Fibroblast of the aortic adventitia (primary cell): ENCODE measurements around a stretch of chr18.

- CAGE, long polyA plus RNA: no peak
Observed at GRCh38 chr18:23458847-23459155, 5.7 kb downstream of the RIOK3 start.

- CAGE, long polyA plus RNA: no peak
Observed at GRCh38 chr18:23495611-23496308, 7.6 kb upstream of the RMC1 start.

DNA sequence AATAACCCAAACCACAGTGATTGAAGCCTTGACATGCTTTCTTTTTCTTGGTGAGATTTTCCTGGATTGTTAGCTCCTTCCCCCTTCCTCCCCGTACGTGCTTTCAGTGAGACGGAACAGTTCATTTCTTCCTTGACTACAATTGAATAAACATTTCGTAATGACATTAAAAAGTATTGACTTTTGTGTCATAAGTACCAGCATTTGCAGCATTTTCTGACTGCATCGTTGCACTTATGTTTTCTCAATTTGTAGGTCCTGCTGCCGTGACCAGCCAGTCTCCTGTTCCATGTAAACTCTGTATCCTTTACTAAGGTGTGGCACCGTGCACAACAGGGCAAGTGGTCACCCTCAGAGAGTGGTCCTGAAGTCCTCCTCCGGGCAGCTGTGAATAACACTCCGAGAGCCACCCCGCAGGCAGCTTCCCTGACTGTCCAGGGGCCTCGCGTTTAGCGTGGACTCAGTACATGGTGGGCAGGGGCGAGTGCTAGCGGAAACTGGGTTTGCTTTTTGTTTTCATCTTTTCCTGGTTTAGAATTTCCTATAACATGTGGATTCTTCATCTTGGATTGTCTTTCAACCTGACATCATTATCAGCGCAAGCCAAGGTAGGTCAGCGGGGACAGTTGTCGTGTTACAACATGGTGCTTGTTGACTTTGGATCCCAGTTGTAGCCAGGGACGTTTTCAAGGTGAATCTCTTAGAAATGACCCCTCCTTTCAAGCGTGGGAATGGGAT lies 20.7 kb downstream of the RMC1 start:
- CAGE, long polyA plus RNA: no peak

DNA sequence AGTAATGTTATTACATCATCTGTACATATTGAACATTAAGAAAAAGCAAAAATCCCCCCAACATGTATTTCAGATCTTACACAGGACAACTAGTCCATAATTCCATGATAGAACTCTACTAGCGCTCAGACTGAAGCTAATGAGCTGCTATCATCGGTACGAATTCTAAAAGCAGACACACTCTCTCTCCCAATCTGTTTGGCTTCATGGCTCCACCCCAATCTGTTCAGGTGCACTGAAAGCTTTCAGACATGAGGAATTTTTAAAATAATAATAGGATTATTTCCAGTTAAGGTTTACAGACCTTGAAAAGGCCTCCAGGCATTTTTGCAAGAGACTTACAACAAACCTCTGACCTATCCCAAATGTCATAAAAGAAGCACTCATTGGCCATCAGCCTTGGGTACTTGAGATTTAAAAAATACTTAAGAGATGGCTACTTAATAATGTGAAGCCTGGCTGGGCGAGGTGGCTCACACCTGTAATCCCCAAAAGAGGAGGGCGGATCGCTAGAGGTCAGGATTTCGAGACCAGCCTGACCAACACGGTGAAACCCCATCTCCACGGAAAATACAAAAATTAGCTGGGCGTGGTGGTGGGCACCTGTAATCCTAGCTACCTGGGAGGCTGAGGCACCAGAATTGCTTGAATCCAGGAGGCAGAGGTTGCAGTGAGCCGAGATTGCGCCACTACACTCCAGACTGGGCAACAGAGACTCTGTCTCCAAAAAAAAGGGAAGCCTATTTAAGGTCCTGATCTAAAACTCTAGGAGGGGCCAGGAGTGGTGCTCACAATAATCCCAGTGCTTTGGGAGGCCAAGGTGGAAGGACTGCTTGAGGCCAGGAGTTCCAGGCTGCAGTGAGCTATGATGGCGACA lies 1.9 kb downstream of the NPC1 start:
- CAGE, long polyA plus RNA: no peak

DNA sequence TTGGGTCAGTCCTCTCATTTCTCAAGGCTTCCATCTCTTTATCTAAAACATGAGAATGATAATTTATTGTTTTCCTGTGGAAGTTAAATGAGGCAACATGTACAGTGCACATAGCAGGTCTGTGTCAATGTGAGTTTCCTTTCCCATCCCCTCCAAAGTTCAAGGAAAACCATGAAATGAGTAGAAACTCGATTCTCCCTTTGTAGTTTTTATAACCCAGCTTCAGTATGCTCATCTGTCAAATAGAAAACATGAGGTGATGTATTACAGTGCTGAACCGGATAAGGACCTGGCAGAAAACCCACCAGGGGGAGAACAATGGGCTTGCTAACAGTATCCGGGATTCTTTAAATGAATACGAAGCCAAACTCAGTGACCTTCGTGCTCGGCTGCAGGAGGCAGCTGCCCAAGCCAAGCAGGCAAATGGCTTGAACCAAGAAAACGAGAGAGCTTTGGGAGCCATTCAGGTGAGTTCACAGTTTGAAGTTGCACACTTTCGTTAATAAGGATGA lies 113.6 kb upstream of the TTC39C start:
- CAGE, long polyA plus RNA: no peak

GRCh38 chr18:23919631-23920446 lies 94.7 kb upstream of the TTC39C start:
- CAGE, long polyA plus RNA: no peak

- CAGE, long polyA plus RNA: no peak
Observed at GRCh38 chr18:23936347-23936705, 78.2 kb upstream of the TTC39C start.

GRCh38 chr18:23958042-23958595 lies 56.4 kb upstream of the TTC39C start:
- CAGE, long polyA plus RNA: no peak

GRCh38 chr18:23964519-23964822 lies 50.1 kb upstream of the TTC39C start:
- CAGE, long polyA plus RNA: no peak

- CAGE, long polyA plus RNA: no peak
Observed at GRCh38 chr18:23982316-23983067, 32.1 kb upstream of the TTC39C start.

DNA sequence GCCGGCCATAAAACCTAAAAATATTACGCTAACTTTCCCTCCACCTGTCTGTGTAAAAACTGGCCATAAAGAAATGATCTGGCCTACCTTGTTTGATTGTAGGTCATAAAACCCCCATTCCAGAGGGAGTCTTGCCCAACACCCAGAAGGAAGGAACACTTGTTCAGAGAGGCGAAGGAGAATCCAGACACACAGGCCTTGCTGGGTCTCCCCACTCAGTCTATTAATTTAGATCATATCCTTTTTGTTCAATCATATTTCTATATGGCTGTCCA lies 344.7 kb downstream of the HRH4 start:
- CAGE, long polyA plus RNA: no peak

DNA sequence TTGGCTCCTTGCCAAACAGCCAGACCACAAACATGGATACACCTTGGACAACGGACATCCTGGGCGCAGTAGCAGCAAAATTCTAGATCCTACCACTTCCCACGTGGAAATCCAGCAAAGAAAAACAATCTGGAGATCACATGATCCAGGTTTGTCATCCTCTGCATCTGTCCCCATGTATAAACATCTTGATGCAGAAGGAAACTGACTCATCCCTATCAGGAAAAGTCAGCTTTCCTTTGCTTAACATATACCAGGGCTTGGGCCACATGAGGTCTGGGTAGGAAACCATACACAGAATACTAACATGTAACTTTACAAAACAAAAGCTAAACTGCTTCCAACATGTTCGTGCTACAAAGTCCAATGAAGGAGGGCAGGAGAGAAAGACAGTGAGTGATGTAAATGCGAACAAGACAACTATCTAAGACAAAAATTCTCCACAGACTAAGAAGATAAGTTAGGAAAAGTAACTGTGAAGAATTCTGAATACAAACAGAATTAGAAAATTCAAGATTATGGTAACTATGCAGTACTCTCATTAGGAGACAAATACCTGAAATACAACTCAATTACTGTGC lies 52.9 kb downstream of the ZNF521 start:
- CAGE, long polyA plus RNA: no peak

- CAGE, long polyA plus RNA: no peak
Observed at GRCh38 chr18:25348806-25349023, 3.3 kb downstream of the ZNF521 start.

GRCh38 chr18:26460549-26461140 lies 87.7 kb downstream of the KCTD1 start:
- CAGE, long polyA plus RNA: no peak

DNA sequence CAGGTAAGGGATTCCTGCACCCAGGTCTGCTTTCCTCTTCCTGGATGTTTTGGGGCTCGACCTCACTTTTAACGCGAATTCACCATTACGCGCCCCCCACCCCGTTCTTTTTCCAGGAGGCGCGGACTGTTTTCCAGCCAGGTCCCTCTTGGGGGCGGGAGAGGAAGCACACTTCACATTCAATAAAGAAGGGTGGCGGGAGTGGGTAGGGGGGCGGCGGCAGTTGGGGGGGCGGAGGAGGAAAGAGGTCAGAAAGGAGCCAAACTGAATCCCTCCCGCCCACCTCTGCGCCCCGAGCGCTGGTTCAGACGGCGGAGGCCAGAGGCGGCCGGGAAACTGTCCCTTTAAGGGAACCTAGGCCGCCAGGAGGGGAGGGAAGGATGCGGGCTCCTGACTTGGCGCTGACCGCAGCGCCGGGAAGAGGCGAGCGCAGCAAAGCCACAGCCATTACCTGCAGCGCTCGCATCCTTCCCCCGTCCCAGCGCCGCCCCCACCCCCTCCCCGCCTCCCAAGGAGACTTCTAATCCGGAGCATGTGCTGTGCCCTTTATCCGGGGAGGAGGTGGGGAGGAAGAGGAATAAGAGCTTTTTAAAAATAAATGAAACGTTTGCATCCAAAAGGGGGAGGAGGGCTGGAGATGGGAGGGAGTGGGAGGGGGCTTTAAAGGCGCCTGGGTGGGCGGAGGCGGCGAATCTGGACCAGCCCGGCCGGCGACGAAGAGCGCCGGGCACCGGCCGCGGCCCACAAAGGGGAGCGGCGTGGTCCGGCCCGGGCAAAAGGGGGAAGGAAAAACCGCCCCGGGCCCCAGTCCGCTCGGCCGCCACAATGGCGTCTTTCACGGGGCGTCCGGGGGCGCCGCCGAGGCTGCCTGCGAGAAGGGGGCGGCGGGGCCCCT lies 107.7 kb upstream of the KCTD1 start:
- CAGE, long polyA plus RNA: no peak

DNA sequence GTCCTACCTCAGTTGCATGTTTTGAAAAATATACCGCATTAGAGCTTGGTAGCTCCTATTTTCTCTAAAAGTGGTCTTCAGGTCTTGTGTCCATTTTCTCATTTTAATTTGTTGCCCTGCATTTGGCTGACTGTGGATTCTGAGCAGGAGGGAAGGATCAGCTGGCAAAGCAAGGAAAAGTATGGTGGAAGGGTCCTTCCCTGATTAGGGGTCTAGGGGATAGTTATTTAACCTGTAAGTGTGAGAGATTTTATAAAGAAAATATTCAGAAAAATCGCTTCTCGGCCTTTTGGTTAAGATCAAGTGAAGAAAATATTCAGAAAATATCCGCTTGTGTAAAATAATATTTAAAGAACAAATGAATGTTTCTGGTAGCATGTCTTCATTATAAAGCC lies 149.5 kb upstream of the KCTD1 start:
- CAGE, long polyA plus RNA: no peak

DNA sequence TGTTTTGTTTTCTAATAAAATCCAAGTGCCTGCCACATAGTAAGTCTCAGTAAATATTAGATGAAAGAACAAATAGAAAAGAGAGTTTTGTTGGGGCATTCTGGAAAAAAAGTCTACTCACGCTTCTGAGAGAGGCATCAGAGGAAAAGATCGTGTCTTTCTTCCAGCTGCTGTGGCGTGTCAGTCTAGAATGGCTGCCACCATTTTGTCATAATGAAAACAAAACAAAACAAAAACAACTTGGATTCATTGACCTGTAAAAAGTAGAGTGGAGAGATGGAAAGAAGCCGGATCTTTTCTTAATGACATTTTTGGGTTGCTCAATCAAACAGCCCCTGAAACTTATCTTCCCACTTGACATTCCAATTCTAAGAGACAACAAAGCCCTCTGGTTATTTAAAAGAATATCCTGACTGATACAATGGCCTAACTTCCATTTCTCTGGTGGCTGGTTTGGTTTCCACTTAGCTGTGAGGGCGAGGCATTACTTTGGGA lies 123.9 kb downstream of the AQP4 start:
- CAGE, long polyA plus RNA: no peak

DNA sequence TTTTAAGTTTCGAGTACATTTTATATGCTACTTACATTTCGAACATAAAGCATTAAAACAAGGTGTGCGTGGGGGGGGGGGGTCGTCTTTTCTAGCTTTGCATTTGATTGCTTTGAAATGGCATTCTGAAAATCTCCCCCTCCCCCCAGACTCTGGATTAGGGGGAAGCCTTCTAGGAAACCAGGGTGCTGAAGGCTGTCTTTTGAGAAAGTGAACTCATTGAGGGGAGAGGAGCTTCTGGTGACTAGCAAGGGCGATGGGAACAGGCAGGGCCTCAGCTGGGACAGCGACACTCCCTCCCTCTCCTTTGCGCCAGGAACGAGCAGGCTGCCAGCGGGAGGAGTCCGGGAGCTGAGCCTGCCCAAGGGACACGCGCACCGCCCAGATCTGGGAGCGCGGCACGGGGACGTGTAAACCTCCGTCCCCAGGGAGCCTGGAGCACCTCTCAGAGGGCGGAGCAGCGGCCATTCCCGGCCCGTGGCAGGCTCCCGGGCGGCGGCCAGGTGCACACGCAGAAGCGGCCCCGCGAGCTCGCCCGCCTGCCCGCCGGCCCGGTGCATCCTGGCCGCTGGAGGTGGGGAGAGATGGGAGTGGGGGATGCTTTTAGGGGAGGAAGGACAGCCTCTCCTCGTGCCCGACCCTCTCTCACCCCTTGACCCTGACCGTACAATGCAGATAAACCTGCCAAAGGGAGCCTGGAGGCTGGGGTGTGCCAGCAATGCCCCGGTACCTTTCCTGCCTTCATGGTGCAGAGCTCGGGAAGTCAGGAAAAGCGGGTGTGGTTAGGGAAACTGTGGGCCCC lies 2.4 kb downstream of the AQP4 start:
- CAGE, long polyA plus RNA: no peak

DNA sequence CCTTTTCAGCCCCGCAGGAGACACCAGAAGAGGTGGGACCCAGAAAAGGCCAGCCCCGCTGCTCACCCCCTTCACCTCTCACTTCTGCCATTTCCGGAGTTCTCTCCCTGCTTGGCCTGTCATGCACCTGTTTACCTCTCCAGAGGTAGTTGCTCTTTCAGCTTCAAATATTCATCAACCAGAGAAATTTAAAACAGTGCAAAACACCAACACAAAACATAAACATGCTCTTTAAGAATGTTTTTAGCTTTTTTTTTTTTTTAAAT lies 783 bp downstream of the AQP4 start:
- CAGE, long polyA plus RNA: no peak

DNA sequence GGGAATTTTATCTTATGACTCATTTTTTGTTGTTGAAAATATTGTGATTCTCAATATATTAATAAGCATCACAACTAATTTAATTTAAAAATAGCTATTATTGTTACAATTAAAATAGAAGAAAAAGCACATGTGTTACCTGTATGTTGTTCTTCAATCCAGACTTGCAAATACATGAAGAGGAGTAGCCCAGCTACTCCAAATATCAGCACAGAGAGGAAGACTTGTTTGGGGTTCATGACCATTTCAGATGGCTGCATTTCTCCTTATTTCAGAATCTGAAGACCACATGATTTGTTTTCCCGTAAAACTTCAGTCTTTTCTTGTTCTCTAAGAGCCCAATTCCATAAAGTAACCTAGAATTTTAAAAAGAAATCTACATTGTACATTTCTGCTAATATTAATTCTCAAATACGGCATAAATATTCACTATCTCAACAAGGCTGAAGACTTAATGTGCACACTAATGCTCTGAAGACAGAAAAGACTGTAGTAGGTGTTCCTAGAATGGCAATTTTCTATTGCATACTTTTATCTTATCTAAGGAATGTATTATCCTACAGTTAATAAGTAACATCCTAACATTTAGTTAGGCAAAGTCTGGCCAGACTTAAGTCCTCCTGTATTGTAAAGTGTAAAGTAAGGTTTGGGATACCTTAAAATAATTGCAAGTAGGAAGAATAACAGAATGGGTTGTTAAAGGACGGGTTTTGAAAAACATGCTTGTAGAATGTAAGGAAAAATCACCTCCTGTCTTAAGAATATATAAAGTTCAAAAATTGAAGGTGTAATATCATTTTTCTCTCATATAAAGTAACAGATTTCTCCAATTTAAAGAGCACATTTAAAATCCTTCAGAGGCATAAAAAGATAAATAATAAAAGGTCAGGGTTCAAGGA lies 42.3 kb downstream of the CHST9 start:
- CAGE, long polyA plus RNA: no peak